HEK293 (cell line): ENCODE measurements around the gene ZCCHC24.

GRCh38 chr10:79071141-79071878 lies 2.5 kb downstream of the ZMIZ1 start:
- PRO-cap: no peak
- RRBS, 2 experiments: 55 to 80% methylated on average over 14 of the region's 23 CpGs

DNA sequence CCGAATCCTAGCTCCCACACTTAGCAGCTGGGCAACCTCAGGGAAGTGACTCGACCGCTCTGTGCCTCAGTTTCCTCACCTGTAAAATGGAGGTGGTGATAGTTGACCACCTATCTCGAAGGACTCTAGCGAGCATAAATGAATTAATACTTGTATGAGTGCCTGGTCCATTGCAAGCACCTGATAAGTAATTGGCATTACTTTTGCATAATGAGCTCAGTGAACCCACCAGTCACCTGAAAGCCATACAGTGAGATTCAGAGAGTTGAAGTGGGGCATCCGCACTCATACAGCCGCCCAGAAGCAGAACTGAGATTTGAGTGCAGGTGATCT lies 29.6 kb downstream of the ZMIZ1 start:
- PRO-cap: no peak
- RRBS, 2 experiments: no CpG with 5 or more reads among the region's 7 CpGs

GRCh38 chr10:79111482-79112220 lies 42.9 kb downstream of the ZMIZ1 start:
- PRO-cap: no peak
- RRBS, 2 experiments: no CpG with 5 or more reads among the region's 9 CpGs

- PRO-cap: no peak
- RRBS, 2 experiments: 100% methylated on average over 1 of the region's 10 CpGs
Observed at GRCh38 chr10:79137176-79137814, 68.5 kb downstream of the ZMIZ1 start.

DNA sequence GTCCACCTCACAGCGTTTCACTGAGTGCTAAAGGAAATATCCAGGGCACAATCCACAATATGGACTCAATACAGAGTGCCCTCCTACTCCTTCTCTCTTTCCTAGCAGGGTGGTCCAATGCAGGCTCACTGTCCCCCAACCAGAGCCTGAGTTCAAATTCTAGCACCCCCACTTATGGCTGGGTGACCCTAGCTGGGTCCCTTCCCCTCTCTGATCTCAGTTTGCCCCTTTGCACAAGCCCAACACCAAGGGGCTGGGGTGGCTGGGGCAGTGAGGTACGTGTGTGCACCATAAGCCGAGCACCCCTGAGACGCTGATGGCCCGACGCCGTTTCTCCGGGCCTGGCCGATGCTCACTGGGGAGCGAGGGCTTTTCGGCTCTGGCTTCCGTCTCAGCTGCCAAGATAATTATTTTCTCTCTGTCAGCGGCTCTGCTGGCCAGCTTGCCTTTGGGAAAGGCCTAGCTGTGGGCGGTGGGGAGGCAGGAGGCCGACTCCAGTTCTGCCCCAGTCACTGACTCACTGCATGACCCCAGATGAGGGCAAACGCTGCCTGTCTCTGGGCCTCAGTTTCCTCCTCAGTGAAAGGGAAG lies 91.0 kb downstream of the ZMIZ1 start:
- PRO-cap: no peak
- RRBS, 2 experiments: no CpG with 5 or more reads among the region's 16 CpGs

- PRO-cap: no peak
- RRBS, 2 experiments: 3 to 4% methylated on average over 10 of the region's 19 CpGs
Observed at GRCh38 chr10:79195296-79195974, 126.7 kb downstream of the ZMIZ1 start.

DNA sequence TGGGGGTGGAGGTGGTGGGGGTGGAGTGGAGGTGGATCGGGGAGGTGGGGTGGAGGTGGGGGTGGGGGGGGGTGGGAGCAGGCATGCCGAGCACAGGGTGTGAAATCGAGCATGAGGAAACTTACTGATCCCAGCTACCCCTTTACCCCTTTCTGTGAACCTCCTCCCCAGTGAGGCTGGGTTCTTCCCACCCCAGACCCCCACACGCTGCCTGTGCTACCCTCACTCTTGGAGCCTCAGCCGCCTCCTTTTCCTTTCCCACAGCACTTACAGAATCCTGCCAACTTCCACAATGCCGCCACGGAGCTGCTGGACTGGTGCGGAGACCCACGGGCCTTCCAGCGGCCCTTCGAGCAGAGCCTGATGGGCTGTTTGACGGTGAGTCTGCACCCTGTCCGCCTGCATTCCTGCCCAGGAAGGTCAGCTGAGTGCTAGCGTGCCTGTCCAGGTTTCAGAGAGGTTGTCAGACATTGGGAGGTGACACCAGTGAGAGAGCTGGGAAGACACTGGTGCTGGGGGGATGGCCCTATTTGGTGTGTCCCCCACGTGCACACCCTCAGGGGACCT lies 139.1 kb upstream of the PPIF start:
- PRO-cap: no peak
- RRBS, 2 experiments: no CpG with 5 or more reads among the region's 15 CpGs

GRCh38 chr10:79224220-79224898 lies 122.9 kb upstream of the PPIF start:
- PRO-cap: no peak
- RRBS, 2 experiments: no CpG with 5 or more reads among the region's 11 CpGs

GRCh38 chr10:79226058-79227023 lies 120.9 kb upstream of the PPIF start:
- PRO-cap: no peak
- RRBS, 2 experiments: no CpG with 5 or more reads among the region's 8 CpGs

DNA sequence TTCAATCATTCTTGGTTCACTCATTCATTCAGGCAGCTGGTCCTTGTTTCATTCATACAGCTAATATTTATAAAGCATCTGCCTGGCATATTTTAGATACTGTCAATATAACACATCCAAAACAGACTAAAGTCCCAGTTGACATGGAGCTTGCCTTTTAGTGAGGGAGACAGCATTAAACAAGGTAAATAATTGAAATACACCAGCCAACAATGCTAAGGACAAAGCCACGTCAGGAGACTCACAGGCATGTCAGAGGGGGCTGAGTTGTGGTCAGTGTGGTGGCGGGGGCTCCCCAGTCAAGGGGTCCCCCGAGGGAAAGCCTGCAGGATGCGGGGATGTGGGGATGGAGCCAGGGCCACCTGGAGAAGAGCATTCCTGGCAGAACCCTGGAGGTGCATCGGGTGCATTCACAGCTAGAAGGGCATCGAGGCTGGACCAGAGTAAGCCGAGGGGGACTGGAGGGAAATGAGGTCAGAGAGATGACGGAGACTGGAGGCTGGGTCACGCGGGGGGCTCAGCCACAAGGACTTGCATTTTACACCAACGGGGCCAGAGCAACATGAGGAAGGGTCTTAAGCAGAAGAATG lies 110.4 kb upstream of the PPIF start:
- PRO-cap: no peak
- RRBS, 2 experiments: no CpG with 5 or more reads among the region's 11 CpGs

DNA sequence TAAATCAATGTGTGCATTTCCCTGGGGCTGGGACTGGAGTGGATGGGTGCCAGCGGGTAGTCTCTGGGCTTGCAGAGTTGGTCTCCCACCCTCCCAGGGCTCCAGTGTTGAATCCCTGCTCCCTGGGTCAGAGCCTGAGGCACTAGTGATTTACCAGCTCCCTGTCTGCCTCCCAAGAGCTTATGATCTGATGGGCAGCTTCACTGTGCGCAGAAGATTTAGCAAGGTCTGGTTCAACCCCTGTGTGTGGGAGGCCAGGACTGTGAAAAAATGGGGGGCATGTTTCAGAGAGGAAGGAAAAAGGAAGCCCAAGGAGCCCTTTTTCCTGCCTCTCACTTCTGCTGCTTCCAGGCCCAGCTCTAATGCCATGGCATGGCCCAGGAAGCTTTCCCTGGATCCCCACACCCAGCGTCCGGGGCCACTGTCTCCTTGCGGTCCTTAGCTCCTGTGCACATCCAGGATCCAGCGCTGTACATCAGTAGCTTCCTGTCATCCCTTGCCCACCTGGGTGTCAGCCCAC lies 98.4 kb upstream of the PPIF start:
- PRO-cap: no peak
- RRBS, 2 experiments: no CpG with 5 or more reads among the region's 6 CpGs

- PRO-cap: no peak
- RRBS, 2 experiments: no CpG with 5 or more reads among the region's 24 CpGs
Observed at GRCh38 chr10:79267834-79268963, 79.1 kb upstream of the PPIF start.

DNA sequence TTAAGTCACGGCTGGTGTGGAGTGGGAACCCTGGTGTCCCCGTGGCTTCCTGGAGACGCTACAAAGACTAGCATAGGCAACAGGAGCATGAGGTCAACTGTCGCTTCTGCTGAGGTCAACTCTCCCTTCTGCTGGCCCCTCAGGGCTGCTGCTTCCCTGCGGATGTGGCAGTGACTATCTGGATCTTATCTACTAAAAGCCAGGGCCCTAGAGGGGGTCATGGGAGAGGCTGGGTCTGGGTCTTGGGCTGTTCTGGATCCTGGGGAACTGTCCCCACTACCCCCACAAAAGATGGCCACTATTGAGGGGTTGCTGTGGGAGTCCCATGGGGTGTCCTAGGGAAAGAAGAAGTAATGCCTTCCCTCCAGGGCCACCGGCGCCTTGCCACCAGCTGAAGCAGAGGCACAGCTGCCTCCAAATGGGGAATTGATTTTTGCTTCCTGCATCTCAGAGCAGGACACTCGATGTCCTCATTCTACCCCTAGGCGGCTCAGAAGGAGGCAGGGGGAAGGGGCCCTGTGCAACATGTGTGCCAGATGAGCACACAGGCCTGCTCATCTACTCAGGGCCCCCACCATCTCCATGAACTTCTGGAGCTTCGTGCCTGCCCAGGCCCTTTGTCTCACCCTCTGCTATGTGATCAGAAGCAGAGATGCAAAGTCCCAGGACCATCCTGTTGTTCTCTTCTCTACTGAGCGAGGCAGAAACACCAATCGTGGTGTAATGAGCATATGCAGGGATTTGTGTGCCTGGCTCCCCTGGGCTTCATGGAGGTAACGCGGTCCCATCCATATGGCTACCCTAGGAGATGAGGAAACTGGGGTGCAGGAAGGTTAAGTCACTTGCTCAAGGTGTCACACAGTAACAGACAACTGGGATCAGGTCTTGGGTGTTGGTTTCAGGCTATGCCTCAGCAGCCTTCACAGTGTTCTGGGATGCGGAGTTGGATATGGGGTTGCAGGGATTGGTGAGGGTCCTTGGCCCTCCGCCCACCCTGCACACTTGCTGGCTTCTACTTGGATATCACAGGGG lies 76.4 kb upstream of the PPIF start:
- PRO-cap: no peak
- RRBS, 2 experiments: no CpG with 5 or more reads among the region's 16 CpGs

DNA sequence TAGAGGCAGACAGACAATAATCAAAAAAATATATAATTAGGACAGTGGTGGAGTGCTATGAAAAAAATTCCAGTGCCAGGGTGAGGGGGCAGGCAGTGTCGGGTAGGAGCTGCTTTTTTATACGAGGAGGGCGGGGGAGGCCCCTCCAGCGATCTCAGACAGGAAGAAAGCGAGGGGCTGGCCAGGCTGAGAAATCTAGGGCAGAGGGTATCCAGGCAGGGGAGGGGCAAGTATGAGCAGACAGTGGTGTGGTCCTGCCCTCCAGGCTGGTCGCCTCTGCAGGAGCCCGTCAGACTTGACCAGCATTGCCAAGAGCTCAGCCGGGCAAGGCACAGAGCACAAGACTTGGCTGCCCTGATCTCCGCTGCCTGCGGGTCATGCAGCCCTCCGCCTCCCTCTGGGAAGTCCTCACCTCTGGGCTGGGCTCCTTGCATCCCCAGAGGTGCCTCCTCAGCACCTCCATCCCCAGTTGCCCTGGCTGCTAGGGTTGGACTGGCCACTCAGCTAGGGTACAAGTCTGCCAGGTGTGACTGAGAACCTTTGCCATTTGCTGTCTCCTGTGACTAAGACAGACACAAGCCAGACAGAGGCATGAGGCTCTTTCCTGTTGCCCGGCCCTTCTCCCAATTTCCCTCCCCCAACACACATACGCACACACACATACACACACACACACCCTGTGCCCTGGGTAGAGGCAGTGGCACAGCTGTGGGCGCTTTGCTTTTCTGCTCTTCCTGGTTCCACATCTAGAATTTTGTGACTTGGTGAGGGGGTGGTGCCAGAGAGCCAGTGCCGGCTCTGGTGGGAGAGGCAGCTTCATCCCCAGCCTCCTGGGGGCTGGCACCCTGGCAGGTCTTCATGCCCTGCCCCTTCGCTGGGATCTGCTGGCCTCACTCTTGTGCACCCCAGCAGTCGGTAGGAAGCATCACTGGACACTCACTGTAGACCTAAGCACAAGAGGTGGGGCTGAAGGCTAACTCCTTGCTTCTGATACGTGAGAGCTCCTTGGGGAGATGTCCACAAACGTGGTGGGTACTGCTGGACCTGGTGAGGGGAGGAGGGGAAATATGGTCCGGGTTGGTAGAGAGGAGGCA lies 59.0 kb upstream of the PPIF start:
- PRO-cap: no peak
- RRBS, 2 experiments: no CpG with 5 or more reads among the region's 20 CpGs

GRCh38 chr10:79314291-79314956 lies 32.8 kb upstream of the PPIF start:
- PRO-cap: no peak
- RRBS, 2 experiments: 60 to 92% methylated on average over 4 to 6 of the region's 18 CpGs

- PRO-cap: no peak
- RRBS, 2 experiments: 71 to 85% methylated on average over 8 of the region's 22 CpGs
Observed at GRCh38 chr10:79403400-79404128, 41.9 kb downstream of the ZCCHC24 start.

DNA sequence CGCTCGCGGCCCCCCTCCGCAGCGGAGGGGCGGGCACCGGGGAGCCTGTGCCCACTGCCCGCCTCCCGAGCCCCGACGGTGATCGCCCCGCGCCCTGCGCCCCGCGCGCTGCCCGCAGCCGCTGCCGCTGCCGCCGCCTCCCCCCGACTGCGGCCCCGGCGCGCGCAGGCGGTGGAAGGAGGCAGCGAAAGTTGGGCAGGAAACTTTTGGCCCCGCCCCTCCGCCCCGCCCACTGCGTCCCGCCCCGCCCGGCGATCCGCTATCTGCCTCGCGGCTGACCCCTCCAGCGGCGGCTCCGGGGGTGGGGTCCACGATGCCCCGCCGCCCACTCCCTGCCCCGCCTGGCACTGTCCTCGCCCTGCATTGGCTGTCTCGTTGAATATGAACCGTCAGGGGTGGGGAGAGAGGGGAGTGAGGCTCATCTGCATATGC lies at the start of gene ZCCHC24:
Gene ZCCHC24 (minus strand): TSS at position 149 of the 432 bp plus-strand sequence.
- PRO-cap: bidirectional peak, plus-strand start outside the sequence, minus-strand start at position 149 of the sequence
- RRBS, 2 experiments: 1 to 2% methylated on average over 26 of the region's 52 CpGs

GRCh38 chr10:80104201-80105000 lies 25.9 kb downstream of the TMEM254 start:
- PRO-cap: no peak
- RRBS, 2 experiments: no CpG with 5 or more reads among the region's 7 CpGs

GRCh38 chr10:80147789-80148315 lies 15.3 kb downstream of the PLAC9 start:
- PRO-cap: no peak
- RRBS, 2 experiments: no CpG with 5 or more reads among the region's 4 CpGs

- PRO-cap: no peak
- RRBS, 2 experiments: no CpG with 5 or more reads among the region's 7 CpGs
Observed at GRCh38 chr10:80154691-80155296, 22.3 kb downstream of the PLAC9 start.